Choroid plexus epithelial cell (primary cell): ENCODE results near the genes GABRA1 and NUDCD2.

- RRBS: no CpG with 5 or more reads among the region's 2 CpGs
Observed at GRCh38 chr5:159511430-159511942, 181.2 kb upstream of the IL12B start.

GRCh38 chr5:159826330-159826938, 89.8 kb upstream of the ADRA1B start:
- RRBS: no CpG with 5 or more reads among the region's 4 CpGs

GRCh38 chr5:159855934-159856133, 60.4 kb upstream of the ADRA1B start:
- RRBS: no CpG with 5 or more reads among the region's 1 CpG

- RRBS: no CpG with 5 or more reads among the region's 11 CpGs
Observed at GRCh38 chr5:159878997-159879608, 37.2 kb upstream of the ADRA1B start.

DNA sequence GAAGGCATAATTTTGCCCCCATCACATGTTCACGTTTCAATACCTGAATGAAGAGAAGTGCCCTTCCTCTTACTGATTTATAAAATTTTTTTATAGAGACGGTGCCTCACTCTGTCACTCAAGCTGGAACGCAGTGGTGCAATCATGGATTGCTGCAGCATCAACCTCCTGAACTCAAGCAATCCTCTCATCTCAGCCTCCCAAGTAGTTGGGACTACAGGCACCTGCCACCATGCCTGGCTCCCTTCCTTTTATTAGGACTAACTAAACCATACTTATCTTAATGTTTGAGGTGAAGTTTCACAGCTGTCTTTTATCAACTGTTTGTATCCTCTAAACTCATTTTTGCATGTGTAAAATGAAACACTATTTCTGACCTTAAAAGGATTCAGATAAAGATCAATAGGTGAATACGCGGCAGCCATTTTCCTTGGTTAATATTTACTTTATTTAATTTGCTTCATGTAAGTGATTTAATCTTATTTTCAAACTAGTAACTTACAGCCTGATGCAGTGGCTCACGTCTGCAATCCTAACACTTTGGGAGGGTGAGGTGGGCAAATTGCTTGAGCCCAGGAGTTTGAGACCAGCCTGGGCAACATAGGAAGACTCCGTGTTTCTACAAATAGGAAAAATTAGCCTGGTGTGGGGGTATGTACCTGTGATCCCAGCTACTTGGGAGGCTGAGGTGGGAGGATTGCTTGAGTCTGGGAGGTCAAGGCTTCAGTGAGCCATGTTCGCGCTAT, 22.5 kb downstream of the PWWP2A start:
- RRBS: no CpG with 5 or more reads among the region's 9 CpGs

DNA sequence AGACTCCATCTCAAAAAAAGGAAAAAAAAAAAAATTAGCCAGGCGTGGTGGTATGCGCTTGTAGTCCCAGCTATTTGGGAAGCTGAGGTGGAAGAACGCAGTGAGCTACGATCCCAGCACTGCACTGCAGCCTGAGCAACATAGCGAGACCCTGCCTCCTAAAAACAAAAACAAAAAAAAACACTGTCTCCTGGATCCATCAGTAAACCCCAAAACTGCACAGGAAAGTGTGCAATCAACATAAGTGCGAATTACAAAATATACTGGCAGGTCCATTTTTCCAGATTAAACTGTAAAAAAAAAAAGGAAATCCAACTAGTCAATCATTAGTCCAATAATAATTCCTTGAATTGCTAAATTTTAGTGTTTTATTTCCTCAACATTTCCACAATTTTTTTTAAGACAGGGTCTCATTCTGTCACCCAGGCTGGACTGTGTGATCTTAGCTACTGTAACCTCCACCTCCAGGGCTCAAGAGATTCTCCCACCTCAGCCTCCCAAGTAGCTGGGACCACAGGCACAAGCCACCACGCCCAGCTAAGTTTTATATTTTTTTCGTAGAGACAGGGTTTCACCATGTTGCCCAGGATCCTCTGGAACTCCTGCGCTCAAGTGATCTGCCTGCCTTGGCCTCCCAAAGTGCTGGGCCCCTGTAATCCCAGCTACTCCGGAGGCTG, 3.4 kb downstream of the PWWP2A start:
- RRBS: no CpG with 5 or more reads among the region's 10 CpGs

DNA sequence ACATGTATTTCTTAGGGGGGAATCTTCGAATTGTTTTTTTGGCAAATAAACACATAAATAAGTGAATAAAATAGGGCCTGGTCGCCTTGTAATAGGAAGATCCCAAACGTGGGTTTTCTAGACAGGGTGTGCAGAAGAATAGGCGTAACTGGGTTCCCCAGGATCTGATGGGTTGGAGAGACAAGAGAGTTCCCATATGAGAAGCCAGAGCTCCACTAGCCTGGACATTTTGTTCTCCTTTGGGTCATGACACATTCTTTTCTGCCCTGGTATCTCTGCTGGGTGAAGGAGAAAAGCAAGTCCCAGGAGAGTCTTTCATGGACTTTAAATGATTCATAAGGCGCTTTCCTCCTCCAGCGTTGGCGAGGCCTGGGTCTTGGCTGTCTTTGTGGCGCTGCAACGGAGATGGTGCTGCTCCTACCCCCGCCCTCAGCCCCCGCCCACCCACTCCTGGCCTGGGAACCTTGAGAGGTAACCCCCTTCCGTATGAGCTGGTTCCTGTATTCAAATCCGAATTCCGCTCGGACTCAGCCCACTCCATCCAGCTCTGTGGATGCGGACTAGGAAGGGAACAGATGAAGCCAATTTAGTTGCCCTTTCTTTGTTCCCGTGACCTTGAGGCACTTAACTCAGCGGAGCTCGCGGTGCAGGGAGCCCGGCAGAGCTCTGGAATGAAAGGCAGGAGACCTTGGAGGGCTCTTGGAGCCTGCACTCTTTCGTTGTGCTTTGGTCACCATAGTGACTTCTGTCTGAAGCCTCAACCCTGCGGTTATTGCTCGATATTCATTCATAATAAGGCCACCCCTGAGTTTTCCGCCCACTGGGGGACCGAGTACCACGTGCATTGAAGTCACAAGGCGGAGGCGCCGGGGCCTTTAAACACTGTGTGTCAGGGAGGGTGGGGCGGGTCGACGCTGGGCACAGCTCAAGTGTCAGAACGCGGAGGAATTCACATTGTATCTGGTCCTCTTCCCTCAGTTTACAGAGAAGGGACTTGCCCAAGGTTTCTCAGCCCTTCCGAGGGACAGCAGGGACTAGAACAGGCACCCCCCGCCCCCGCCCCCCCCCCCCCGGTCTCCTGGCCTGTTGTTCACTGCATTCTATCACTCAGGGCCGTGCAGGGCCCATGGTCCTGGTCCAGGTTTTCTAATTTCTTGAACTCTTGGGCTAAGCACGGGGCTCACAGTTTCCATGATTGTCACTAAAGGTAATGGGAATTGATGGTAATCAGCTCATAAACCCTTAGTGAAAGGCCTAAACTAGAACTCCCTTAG, 14.1 kb upstream of the PWWP2A start:
- RRBS: no CpG with 5 or more reads among the region's 41 CpGs

DNA sequence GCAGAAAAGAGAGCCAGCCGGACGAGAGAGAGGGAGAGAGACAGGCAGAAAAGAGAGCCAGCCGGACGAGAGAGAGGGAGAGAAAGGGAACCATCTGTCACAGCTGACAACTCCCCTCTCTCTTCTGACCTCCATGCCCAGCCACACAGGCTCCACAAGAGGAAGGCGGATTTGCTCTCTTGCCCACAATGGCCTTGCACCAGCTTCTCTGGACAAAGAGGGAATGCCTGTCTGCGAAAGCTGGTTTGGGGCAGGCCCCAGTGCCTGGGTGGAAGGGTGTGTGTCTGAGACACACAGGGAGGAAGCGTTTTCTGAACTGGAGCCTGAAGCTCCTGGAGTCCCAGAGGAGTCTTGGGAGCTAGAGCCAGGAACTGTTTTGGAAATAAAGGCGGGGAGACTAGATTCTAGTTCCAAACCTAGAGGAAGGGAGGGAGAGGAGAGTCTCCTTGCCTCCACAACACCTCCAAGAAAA, 12.6 kb downstream of the C1QTNF2 start:
- RRBS: no CpG with 5 or more reads among the region's 8 CpGs

DNA sequence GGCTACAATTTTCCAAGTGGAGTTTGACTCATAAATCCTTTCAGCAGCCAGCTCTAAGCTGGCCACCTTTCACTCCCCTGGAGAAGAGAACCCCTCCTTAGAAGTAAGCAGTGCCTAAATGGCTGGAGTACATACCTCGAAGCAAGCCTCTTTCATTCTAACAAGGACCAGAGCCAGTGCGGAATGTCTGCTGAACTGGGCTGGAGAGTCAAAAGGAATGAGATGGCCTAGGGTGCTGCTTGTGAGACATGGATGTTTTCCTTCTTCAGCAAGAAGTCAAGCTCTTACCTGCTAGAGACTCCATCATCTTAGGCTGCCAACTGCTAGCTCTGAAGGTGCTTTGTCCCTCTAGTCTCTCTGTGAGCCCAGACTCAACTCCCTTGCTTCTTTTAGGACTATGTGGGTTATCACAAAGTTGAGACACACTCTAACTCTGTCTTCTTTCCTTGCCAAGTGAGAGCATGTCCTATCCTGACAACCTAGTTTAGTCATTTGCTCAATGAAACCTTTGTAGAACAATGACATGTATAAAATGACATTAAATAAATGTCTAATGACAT, 168.5 kb downstream of the ATP10B start:
- RRBS: no CpG with 5 or more reads among the region's 2 CpGs

GRCh38 chr5:160694862-160695437, 157.1 kb downstream of the ATP10B start:
- RRBS: no CpG with 5 or more reads among the region's 2 CpGs

- RRBS: no CpG with 5 or more reads among the region's 2 CpGs
Observed at GRCh38 chr5:160893146-160893538, 41.1 kb upstream of the ATP10B start.

DNA sequence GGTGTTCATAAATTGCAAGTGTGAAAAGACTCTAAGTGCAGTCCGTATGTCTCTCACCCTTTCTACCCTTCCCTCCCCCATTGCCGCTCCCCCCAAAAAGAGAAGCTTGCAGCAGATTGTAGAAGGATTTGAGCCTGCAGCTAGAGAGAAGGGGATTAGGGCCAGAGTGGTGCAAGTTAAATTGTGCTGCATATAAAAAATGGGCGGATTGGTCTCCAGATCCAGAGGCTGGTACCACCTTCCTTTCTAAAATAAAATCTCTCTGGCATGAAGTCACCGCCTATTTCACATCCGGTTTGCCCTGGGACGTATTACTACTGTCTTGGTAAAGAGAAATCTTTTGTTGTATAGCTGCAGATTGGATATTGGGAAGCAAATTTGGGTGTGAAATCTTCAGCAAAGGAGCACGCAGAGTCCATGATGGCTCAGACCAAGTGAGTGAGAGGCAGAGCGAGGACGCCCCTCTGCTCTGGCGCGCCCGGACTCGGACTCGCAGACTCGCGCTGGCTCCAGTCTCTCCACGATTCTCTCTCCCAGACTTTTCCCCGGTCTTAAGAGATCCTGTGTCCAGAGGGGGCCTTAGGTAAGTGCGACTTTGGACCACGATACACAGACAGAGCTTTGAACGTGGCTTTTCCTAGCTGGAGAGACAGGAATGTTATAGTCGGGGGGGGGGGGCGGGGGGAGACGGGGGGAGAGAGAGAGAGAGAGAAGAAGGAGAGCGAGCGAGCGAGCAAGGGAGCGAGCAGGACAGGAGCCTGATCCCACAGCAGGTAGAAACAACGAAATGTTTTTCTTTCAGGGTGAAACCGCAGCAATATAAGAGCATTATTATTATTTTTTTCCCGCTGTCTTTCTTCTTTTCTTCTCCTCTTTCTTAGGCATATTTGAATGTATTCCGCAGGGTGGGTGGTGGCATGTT, at the start of gene GABRA1:
Gene GABRA1 (plus strand): TSS at position 281 of the 922 bp plus-strand sequence.
- RRBS: 3% methylated on average over 7 of the region's 32 CpGs

DNA sequence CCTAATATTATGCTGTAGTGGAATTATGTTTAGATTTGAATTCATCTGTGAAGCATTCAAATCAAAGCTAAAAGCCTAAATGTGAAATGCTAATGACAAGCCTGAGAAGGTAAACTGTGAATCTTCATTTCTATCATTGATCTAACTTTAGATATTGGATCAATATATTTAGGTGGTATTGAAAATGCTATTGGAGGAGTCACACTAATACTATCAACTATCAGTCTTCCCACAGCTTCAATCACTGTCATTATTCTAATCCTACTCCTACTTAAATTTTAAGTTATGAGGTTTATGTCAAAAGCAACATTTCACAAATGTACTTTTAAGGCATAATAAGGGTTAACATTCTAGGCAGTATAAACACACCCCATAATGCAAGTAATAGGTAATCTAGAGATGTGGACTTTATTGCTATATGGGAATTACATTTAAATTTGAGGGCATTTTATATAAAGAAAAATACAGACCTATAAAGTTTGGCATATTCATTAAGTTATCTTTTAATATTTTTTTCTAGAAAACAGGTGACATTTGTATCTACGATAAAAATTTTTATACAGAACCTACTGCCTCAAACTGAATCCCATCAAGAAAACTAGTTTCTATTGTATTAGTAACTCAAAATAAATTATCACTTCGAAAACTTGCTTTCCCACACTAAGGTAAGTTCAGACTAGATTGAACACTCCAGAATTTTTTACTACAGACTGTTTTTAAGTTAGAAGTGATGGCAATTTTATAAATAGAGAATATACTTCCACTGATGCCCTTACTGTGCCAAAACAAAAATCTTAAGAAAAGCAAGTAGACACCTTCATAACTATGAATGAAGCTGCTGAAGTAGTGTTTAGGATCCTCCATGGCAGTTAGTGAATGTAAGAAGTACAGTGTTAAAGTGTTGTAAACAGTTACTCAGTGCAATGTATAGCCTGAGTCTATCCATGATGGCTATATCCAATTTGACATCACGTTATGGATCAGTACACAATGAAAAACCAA, 6.7 kb downstream of the CCNG1 start:
- RRBS: no CpG with 5 or more reads among the region's 3 CpGs

GRCh38 chr5:163459267-163460447, at the start of gene NUDCD2:
TSS of gene NUDCD2 (minus strand) at chr5:163460102.
- RRBS: 0% methylated on average over 5 of the region's 68 CpGs

DNA sequence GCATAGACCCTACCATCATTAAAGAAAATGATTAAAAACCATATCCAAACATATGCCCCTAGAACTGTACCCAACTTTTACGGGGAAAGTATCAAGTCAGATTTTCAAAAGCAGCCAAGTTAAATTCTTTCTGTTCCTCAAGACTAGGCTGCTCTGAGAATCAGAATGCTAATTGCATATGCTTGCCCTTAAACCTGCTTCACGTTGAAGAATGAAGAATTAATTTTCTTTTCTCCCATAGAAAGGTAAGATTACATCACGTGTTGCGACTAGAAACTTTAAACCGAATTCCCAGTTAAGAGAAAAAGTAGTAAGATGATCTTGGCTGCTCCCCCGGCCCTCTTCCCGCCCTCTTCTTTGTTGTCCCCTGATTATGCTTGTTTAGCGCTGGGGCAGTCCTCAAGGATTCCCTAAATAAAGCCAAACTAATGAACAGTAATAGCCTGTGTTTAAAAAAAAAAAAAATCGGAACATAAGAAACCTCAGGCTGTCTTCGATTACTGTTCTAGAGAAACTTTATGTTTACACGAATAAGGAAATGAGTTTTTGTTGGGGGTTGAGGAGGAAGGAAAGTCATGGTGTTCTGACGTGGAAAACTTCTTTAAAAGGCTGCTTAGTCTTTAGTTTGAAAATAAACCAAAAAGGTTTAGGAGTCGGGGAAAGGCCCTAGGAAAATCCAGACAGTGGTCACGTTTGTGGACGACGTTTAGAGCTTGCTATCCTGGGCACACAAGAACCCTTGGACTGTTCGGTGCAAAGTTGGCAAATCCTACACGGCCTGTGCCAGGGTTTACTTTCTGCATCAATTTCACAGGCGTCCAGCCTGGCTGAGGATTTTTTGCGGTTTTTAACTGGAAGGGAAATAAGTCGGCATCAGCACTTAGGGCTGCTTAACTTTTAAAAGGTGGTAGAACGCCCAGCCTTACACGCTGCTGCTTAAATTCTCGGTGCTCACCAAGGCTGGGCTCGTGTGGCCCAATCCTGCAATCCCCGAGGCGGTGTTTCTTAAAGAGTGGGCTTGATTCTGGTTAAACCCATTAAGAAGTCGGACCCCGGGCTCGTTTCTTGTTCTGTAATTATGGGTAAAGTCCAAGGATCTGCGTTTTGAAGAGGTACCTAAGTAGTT, 1.2 kb upstream of the MAT2B start:
- RRBS: no CpG with 5 or more reads among the region's 31 CpGs

GRCh38 chr5:167952523-167953052, 338.9 kb upstream of the WWC1 start:
- RRBS: 37% methylated on average over 4 of the region's 18 CpGs

DNA sequence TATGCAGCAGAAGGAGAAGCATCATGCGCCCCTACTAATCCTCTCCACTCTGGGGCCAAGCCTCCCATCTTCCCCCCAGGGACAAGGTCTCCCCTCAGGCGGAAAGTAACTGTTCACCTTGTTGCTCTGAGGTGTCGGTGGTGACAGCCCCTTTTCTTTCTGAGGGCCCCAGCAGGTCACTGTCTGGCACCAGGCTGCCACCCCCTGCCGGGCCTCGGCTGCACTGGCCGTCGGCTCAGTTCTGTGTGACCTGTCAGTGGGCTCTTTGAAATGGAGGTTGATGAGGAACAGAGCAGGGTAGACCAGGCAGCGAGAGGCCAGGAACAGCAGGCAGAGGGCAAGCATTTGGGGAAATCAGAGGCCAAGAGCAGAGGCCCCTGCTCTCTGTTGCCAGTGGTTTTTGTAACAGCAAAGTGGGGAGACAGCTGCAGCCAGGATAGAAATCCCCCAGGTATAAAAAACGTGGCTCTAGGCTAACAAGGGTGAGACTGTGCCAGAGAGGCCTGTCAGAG, 113.4 kb upstream of the WWC1 start:
- RRBS: no CpG with 5 or more reads among the region's 9 CpGs

DNA sequence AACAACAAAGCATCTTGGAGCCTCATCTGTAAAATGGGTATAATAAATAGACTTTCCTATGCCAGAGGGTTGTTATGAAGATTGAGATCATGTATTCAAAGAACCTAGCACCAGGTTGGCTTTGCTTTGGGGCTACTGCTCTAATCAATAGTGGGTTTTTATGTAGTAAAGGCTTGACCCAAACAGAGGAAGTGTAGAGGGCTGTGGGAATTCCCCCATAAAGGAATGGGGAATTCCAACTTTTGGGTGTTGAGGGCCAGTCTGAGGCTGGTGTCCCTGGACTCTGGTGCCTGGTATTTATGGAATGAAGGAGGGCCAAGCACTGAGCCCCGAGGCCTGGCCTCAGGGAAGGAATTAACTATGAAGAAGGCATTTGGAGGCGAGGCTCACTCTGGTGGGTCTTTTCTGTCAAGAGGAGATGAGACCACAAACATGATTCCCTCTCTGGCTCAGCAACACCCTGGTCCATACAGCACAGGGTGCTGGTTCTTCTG, 1.6 kb upstream of the WWC1 start:
- RRBS: no CpG with 5 or more reads among the region's 2 CpGs

DNA sequence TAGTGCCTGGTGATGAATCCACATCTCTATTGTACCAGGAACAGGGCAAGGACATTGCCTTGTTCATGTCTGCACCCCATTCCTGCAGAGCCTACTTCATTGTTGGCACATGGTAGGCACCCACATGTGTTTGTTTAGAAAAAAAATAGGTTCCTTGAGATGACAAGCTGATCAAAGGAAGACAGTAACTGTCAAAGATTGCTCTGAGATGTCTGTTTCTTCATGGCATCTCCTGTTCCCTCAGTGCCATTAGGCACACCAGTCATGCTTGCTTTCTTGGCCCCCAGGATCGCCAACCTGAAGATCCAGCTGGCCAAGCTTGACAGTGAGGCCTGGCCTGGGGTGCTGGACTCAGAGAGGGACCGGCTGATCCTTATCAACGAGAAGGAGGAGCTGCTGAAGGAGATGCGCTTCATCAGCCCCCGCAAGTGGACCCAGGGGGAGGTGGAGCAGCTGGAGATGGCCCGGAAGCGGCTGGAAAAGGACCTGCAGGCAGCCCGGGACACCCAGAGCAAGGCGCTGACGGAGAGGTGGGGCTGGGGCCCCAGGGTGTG, 72.1 kb upstream of the RARS1 start:
- RRBS: 69% methylated on average over 3 of the region's 10 CpGs

GRCh38 chr5:168444255-168444678, 42.0 kb upstream of the RARS1 start:
- RRBS: no CpG with 5 or more reads among the region's 3 CpGs